NCI-H460 (cell line): ENCODE results near the genes BEND5 and GPX7.

DNA sequence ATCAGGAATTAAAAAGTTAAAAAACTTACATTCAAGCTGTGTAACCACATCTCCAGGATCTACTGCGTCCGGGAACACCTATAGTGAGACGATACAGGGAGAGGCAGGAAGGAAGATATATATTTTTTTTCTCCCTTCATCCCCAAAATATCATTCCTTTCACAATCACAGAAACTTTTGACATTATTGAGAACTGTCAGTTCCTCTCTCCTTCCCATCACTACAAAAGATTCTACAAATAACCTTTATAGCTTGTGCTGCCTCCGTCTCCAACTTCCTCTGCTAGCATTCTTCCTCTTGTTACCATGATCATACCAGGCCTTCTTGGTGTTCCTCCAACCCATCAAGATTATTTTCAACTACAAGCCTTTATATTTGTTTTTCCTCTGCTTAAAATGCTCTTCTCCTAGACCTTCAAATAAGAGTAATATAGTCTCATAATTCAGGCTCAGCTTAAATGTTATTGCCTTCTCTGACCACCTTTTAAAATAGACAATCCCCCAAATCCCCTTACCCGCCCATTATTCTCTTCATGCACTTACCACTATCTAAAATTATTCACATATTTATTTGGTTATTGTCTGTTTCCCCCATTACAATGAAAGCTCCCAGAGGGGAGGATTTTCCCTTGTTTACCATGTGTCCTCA, 20.4 kb downstream of the SPATA6 start:
RAMPAGE:
- cytosol, long total RNA = no peak
- long total RNA = no peak
- nucleus, long total RNA = no peak

DNA sequence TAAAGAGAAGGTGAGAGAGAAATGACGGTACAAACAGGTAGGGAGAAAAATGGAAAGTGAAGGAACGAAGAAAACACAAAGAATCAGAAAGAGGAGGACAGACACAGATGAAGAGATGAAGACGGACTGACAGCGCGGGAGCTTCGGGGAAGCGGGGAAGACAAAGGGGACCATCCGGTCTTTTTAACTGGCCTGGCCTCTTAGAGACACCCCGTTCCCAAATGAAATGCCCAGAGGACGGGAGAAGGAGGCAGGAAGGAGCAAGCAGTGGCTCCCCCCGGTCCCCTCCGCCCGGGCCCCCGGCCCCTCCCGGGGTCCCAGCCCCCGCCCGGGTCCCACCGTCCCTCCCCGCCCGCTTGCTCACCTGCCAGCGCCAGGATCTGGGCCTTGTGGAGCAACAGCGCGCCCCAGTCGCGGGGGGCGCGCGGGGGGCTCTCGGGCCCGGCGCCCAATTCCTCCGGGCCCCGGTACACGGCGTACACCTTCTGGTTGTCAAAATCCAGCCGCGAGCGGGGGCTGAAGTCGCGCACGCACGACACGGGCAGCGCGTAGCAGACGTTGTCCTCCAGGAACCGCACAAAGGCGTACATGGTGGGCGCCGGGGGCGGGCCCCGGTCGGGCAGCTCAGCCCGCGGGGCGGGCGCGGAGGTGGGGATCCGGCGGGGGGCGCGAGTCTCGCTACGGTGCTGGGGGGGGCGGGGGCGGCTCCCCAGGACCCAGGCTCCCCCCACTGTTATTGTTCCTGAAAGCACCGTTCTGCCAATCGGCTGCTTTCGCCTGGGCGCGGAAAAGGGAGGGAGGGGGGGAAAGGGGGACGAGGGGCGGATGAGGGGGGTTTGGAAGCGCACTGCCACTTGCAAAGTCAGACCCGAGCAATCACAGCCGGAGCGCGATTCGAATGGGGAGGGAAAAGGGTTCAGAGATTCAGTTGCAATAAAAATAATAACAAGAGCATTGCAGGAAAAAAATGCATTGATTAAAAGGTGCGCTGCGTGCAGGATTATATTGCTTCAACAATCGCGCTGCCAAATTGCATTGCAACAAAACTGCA, at the start of gene BEND5:
Gene BEND5, minus strand, starts transcription at position 650 of the 1,051 bp plus-strand sequence.
RAMPAGE:
- cytosol, long total RNA = no peak
- long total RNA = no peak
- nucleus, long total RNA = no peak

GRCh38 chr1:50026067-50026434, 2.3 kb upstream of the AGBL4 start:
RAMPAGE:
- cytosol, long total RNA = no peak
- long total RNA = no peak
- nucleus, long total RNA = no peak

DNA sequence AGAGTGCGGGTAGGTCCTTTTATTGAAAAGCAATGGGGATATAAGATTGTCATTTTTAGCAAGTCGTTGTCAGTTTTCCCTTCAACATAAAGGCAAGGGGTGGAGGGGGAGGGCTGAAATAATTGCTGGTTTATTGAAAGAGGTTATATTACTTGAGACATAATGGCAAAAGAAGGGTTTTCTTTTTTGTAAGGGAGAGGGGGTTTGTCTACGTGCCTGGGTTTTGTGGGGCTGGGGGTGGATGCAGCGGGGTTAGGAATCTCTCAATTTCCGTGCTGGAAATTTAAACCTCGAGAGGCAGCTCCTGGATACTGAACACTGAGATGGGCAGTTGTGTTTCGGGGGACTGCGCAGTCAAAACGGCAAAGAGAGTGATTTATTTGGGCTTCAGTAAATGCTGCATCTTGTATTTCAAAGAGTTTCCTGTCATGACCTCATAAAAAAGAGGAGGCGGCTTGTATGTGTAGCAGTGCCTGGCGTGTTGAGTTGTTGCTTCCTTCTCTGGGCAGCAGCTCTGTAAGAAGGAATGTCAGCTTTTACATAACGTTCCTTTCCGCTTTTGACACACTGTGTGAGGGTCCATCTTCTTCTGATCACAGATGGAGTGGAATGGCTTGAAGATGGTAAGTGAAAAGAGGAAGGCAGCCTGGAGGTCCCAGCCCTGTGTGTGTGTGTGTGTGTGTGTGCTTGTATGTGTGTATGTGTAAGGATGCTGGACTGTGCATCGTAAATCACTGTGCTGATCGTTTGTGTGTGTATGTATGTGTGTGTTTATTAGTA, 812 bp downstream of the ELAVL4 start:
RAMPAGE:
- cytosol, long total RNA = no peak
- long total RNA = no peak
- nucleus, long total RNA = no peak

GRCh38 chr1:51236615-51237464, 767 bp downstream of the RNF11 start:
RAMPAGE:
- cytosol, long total RNA = no peak
- long total RNA = no peak
- nucleus, long total RNA = no peak

DNA sequence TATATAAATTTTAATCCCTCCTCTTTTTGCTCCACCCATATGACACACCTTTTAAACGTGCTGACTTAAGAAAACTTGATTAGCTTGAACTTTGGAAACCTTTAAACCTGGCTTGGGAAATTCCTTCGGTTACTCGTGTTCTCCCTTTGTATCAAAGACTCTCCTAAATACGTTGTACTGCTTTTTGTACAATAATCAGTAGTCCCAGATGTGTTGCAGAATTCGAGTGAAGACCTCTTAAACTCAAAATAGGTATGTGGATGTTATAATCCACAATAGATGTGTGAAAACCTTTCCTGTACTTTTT, 1.3 kb downstream of the RNF11 start:
RAMPAGE:
- cytosol, long total RNA = no peak
- long total RNA = no peak
- nucleus, long total RNA = no peak

DNA sequence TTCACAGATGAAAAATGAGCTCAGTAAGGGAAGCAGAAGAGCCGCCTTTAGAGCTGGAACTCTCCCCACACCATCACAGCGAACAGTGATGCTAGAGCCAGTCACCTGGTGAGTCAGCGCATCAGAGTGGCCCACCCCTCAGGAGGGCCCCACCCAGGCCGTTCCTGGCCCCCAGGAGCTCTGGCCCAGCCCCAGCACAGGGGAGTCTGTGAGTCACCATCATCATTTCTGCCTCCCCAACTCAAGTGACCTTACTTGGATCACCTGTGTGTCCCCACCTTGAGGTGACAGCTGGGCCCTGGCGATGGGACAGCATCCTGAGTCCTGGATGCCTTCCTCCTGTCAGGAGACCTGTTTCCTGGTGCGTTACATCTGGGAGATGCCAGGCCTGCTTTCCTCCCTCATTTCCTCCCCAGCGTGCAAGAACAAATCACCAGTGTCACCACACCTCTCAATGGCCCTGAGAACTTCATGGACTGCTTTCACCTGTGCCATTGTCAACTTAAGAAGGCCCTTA, 4.4 kb upstream of the TTC39A start:
RAMPAGE:
- cytosol, long total RNA = no peak
- long total RNA = no peak
- nucleus, long total RNA = no peak

RAMPAGE:
- cytosol, long total RNA = no peak
- long total RNA = no peak
- nucleus, long total RNA = no peak
Measured at GRCh38 chr1:51422453-51422956, 92.1 kb upstream of the TTC39A start.

DNA sequence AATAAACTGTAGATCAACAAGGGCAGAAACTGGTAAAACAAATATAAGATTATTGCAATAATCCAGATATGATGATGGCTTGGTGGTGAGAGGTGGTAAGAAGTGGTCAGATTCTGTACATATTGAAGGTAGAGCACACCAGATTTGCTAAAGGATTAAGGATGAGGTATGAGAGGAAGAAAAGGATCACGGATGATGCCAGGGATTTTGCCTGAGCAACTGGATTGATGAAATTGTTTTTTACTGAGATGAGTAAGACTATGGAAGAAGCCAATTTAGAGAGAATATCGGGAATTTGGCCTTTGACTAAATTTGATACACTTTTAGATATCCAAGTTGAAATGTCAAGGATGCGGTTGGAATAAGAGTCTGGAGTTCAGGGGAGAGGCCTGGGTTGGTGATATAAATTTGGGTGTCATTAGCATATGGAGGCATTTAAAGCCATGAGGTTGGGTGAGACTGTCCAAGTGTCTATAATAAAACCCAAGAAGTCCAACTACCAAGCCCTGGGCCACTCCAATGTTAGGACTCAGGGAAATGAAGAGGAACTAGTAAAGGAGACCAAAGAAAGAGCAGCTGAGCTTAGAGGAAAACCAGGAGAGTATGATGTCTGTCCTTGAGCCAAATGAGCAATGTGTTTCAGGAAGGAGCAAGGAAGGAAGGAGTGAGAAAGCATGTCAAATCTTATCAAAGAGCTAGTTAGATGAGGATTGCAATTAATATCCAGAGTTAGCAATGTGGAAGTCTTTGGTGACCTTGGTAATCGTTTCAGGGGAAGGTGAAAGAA, 12.5 kb upstream of the EPS15 start:
RAMPAGE:
- cytosol, long total RNA = no peak
- long total RNA = no peak
- nucleus, long total RNA = no peak

GRCh38 chr1:51621644-51622198, 4.8 kb downstream of the OSBPL9 start:
RAMPAGE:
- cytosol, long total RNA = no peak
- long total RNA = no peak
- nucleus, long total RNA = no peak

RAMPAGE:
- cytosol, long total RNA = no peak
- long total RNA = no peak
- nucleus, long total RNA = no peak
Measured at GRCh38 chr1:51634464-51634888, 17.6 kb downstream of the OSBPL9 start.

RAMPAGE:
- cytosol, long total RNA = no peak
- long total RNA = no peak
- nucleus, long total RNA = no peak
Measured at GRCh38 chr1:51642895-51643241, 26.0 kb downstream of the OSBPL9 start.

DNA sequence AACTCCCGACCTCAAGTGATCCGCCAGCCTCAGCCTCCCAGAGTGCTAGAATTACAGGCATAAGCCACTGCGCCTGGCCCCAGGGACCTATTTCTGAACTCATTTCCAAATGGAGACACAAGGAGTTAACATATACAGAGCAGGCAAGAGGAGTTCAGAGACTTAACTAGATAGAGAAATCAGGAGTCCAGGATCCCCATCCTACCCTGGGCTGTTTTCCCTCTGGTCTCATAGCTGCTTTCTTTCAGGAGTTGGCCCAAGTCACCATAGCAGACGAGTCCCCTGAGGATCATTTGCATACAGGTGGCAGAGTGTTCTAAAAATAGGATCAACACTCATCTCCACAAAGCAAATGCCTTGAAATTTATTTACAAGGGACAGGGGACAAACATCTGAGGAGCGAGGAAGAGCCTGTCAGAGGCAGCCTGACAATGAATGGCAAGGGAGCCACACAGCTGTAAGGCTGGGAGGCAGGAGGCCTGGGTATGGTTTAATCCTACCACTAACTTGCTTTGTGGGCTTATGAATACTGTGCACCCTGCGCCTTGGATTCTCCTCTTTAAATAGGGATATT, 34.8 kb downstream of the RAB3B start:
RAMPAGE:
- cytosol, long total RNA = no peak
- long total RNA = no peak
- nucleus, long total RNA = no peak

DNA sequence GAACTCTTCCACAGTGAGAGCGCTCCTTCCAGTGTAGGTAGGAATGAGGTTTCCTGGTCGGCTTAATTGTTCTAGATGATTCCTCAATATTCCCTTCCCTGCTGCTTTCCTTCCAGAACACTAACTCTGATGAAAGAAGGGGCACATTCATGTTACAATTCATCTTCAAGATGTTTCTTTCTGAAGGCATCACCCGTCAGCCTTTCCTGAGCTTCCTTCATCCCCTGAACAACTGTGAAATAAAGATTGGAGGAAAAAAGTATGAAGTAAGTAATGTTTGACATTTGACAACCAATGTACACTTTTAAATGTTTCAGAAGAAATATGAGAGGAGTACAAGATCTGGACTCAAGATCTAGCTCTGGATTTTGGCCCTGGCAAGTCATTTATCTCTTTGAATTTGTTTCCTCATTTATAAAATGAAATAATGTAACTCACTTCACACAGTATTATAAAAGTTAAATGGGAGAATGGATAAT, 12.8 kb downstream of the KTI12 start:
RAMPAGE:
- cytosol, long total RNA = no peak
- long total RNA = no peak
- nucleus, long total RNA = no peak

RAMPAGE:
- cytosol, long total RNA = no peak
- long total RNA = no peak
- nucleus, long total RNA = no peak
Measured at GRCh38 chr1:52077753-52078218, 21.7 kb downstream of the BTF3L4 start.

DNA sequence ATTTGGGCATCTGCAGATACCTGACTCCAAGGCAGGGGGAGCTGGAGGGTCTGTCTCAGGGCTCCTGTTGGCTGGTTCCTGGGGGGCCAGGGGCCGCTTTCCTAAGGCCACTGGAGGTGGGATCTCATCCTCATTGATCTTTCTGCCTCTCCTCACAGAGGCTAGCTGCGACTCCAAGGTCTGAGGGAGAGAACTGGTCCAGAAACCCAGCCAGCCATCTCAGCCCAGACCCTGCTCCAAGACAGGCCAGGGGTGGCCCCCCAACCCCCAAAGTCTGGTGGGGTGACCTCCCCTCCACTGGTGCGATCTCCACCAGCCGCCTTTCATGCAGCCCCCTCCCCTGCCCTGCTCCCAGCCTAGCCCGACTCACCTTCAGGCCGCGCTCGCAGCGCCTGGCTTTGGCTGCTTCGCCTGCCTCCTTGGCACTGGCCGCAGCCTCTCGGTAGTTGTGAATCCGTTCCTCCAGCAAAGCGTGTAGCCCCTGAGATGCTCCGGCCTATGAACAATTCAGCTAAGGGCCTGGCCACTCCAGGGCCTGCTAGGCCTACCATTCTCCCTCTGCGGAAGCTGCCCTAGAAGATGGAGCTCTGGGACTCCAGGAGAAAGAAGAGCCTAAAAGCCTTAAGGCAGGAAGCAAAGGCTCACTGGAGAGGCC, 5.8 kb downstream of the CC2D1B start:
RAMPAGE:
- cytosol, long total RNA = no peak
- long total RNA = no peak
- nucleus, long total RNA = no peak

GRCh38 chr1:52365053-52365316, 1.0 kb downstream of the CC2D1B start:
RAMPAGE:
- cytosol, long total RNA = no peak
- long total RNA = no peak
- nucleus, long total RNA = no peak

GRCh38 chr1:52481325-52482070, 71.4 kb downstream of the TUT4 start:
RAMPAGE:
- cytosol, long total RNA = no peak
- long total RNA = no peak
- nucleus, long total RNA = no peak

DNA sequence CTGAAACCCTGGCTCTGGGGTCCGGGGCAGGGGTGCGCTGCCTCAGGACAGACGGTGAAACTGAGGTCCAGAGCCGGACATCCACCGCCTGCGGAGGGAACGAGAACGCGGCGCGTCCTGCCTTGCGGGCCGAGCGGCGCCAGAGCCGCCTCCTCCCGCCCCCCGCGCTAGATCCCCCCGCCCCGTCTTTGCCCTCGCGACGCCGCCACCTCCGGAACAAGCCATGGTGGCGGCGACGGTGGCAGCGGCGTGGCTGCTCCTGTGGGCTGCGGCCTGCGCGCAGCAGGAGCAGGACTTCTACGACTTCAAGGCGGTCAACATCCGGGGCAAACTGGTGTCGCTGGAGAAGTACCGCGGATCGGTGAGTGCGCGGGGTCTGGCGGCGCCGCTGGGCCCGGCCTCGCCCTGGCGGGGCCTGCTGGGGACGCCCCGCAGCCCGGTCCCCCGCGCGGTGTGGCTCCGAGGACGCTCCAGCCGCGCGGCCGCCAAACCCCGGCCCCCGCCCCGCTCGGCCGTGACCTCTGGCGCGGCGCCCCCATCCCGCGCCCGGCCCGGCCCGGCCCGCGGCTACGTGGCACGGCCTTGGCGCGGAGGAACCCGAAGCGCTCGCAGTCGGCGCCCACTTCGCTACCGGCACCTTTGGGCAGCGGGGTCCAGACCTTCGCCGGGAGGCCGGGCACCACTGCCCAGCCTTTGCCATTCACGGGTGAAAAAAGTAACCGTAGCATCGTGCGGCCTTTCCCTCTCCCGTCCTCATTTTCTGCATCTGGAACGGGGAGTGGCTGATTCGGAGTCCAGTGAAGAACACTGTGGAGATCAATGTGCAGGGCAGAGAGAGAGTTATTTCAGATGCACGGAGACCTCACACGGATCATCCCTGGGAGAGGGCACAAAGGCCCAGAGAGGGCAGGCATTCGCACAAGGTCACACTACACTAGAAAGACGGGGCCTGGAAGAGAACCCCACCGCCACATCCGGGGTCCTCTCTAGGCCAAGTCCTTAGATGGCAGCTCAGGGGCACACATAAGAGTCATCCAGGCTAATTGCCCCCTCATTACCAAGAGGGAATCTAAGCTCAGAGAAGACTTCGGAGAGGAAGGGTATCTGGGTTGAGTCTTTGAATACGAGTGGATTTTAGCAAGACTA, at the start of gene GPX7:
Gene GPX7, plus strand, starts transcription at position 185 of the 1,146 bp plus-strand sequence.
RAMPAGE:
- cytosol, long total RNA = no peak
- long total RNA = no peak
- nucleus, long total RNA = no peak

DNA sequence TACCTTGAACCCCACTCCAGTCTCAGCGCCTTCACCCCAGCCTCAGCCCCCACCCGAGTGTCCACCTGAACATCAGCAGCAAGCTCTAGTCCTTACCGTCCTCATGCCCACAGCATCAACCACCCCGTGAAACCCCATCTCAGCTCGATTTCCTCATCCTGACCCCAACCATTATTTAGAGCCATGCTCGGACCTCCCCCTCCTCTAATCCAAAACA, 638 bp downstream of the SHISAL2A start:
RAMPAGE:
- cytosol, long total RNA = no peak
- long total RNA = no peak
- nucleus, long total RNA = no peak